Helper T cell (primary cell): ENCODE data around the genes UGT1A4 and ARL4C.

- PRO-cap, 2 experiments: no peak in any of the 2 experiments
These were observed at the start of gene UGT1A4 for GRCh38 chr2:233718395-233718986. UGT1A4 (plus strand) TSS chr2:233718736.

DNA sequence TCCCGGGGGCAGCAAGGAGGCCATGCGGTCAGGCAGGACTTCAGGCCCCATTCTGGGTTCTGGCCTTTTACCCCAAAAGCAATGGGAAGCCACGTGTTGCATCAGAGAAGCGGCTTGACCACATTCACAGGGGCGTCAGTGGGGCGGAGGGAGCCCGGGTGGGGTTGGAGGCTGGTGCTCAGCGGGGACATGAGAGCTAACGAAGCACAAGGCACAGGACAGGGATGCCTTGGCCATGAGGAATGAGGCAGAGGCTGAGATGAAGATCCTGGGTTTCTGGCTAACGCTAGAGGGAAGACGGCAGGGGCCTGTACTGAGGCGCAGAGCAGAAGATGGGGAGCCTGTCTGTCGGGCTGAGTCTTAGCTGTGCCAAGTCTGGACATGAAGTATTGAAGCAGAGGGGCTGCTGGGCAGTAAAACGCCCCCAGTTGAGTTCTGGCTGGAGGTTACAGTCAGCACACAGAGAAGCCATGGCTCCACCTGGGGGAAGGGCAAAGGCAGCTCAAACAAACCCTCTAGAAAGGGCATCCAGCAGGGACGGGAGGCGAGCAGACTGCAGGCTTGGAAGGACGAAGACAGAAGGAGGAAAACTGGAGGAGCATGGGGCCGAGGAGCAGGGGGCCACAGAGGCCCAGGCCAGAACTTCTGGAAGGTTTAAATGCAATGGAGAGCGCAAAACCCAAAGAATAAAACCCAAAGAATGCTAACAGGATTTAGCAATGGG is 5.8 kb downstream of the HJURP start:
- PRO-cap, 2 experiments: no peak in any of the 2 experiments

- PRO-cap, 2 experiments: no peak in any of the 2 experiments
These were observed 18.1 kb upstream of the SPP2 start for GRCh38 chr2:234032324-234032883.

GRCh38 chr2:234307639-234307984 is 189.3 kb downstream of the ARL4C start:
- PRO-cap, 2 experiments: no peak in any of the 2 experiments

GRCh38 chr2:234372929-234373404 is 123.9 kb downstream of the ARL4C start:
- PRO-cap, 2 experiments: no peak in any of the 2 experiments

- PRO-cap, 2 experiments: no peak in any of the 2 experiments
These were observed 119.0 kb downstream of the ARL4C start for GRCh38 chr2:234377565-234378677.

DNA sequence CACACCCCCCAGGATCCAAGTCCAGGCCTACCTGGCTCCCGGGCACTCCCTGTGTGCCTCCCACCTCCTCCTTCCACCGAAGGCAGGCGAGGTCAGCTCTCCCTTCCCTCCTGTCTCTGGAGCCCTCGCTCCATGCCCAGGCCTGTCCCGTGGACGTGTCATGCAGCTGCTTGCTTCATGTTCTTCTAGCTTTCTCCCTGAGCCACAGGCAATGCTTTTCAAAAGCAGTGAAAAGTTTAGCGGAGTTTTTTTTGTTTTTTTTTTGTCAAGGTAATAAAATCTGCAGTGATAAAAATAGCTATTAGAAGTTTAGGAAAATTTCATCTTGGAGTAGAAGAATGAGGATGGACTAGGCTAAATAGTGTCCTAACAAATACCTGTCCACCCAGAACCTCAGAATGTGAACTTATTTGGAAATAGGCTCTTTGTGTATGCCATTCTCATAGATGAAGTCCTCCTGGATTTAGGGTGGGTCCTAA is 50.0 kb downstream of the ARL4C start:
- PRO-cap, 2 experiments: peak in 1 of 2 experiments; most common plus-strand start position 276 of the sequence (in 1); most common minus-strand start position 196 of the sequence (in 1)

DNA sequence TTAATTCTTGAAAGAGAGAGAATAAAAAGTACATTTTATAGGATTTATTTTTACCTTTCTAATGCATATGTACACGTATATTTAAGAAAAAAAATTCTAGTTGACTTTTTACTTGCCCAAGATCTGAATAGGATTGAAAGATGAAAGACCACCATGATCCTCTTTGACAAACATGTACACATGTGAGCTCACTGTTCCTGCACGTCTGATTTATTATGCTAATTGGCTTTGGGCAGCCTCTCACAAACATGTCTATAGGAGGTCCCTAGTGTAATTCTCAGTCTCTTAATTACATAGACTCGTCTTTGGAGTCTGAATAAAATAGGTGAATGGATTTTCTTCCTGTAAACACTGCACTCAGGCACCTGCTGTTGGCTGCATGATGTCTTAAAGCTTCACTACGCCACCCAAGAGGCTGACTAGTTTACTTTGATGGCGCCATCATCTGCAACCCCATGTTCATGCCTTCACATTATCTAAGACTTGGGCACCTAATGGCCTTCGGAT is 46.1 kb downstream of the ARL4C start:
- PRO-cap, 2 experiments: peak in 1 of 2 experiments; most common plus-strand start position 356 of the sequence (in 1)

DNA sequence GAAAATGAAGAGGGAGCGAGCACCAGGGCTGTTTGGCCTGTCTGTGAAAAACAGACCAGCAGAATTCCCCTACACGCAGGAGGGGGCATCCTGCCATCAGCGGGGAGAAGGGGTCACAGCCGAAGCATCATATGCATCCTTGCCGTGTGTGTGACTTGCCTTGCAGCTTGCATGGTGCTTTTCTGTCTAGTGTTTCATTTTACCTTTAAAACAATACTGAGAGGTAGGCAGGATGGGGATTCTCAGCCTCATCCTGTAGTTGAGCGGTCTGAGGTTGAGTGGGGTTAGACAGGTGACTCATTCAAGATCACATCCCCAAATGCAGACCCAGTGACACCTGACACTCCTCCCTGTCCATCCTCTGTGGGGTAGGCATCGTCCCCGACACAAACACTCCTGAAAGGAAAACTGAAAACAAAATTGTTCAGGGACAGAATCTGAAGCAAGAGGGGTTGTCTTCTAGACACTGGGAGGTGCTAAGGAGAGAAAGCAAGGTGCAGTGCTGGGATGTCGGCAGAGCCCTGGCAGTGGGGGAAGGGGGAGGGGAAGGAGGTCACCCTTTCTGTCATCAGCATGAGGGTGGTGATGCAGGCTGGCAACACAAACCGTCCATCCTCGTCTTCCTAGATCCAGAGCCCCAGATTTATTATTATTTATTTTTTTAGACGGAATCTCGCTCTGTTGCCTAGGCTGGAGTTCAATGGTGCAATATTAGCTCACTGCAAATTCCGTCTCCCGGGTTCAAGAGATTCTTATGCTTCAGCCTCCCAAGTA is 7.8 kb downstream of the ARL4C start:
- PRO-cap, 2 experiments: peak in 2 of 2 experiments; most common plus-strand start position 197 of the sequence (in 1); most common minus-strand start position 152 of the sequence (in 2)

DNA sequence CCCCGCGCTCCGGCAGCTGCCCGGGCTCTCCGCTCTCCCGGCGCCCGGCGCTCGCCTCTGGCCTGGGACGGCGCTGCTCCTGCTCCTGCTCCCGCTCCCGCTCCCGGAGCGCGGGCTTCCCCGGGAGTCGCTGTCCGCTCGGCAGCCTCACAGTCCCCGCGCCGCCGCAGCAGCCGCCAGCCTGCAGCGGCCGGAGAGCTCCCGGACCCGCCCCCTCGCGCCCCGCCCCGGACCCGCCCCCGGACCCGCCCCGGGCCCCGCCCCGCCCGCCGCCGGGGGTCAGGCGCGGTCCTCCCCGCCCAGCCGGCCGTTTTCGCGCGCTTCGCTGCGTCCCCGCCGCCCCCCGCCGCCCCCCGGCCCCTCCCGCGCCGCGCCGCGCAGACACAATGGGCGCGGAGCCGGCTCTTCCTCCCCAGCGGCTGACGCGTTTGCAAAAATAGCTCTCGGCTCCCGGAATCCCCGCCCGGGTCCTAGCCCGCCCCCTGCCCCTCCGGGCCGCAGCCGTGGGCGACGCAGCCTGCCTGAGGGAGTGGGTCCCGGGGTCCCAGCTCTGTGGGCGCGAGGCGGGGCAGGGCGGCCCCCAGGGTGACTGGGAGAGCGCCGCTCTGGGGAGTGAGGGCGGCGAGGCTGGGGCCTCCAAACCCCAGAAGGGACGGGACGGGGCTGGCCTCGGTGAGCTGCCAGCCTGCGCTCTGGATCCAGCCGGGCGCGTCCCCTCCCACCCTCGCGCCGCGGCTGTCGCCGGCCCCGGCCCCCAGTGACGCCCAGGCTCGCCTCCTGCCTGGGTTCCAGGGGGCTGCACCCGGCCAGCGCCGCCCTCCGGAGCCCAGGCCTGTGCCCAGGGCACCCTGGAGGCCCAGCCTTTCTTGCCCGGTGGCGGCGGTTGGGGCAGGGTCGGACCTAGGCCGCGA is at the start of gene ARL4C:
Gene ARL4C, minus strand, starts transcription at position 183 of the 911 bp plus-strand sequence.
- PRO-cap, 2 experiments: peak in 2 of 2 experiments; most common plus-strand start position 498 of the sequence (in 1); most common minus-strand start position 160 of the sequence (in 1)

GRCh38 chr2:234982727-234983529 is 31.1 kb downstream of the SH3BP4 start:
- PRO-cap, 2 experiments: no peak in any of the 2 experiments

- PRO-cap, 2 experiments: no peak in any of the 2 experiments
These were observed 74.2 kb downstream of the SH3BP4 start for GRCh38 chr2:235025869-235026566.

GRCh38 chr2:235050678-235051795 is 99.2 kb downstream of the SH3BP4 start:
- PRO-cap, 2 experiments: no peak in any of the 2 experiments

GRCh38 chr2:235054459-235055800 is 103.1 kb downstream of the SH3BP4 start:
- PRO-cap, 2 experiments: no peak in any of the 2 experiments

GRCh38 chr2:235494394-235495014 is 661 bp downstream of the AGAP1 start:
- PRO-cap, 2 experiments: no peak in any of the 2 experiments

GRCh38 chr2:235518248-235518901 is 24.5 kb downstream of the AGAP1 start:
- PRO-cap, 2 experiments: no peak in any of the 2 experiments

GRCh38 chr2:235551937-235552652 is 58.3 kb downstream of the AGAP1 start:
- PRO-cap, 2 experiments: no peak in any of the 2 experiments

- PRO-cap, 2 experiments: no peak in any of the 2 experiments
These were observed 94.8 kb downstream of the AGAP1 start for GRCh38 chr2:235588443-235589217.

DNA sequence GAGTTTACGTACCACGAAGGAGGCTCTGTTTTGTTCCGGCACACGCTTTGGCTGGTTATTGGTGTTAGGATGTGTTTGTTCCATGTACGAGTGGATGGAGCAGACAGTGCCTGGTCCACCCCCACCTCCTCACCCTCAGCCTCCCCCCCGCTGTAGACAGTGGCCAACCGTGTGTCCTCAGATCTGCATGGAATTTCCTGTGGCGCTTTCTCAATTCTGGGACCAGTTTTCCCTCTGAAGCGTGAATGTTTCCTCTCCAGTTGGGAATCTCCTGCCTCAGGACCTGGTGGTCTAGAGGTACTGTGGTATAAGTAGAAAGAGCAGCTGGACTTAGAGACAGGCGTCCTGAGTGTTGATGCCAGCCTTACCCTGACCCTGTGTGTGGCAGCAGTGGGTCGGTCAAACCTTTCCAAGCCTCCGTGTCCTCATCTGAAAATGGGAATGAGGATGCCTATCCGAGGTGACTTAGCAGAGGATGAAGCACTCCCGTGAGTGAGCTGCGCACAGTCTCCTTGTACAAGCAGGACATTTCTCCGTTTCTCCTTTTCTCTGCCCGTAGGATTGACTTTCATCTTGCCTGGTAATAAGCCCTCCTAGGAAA is 141.1 kb downstream of the AGAP1 start:
- PRO-cap, 2 experiments: no peak in any of the 2 experiments

GRCh38 chr2:235666533-235666839 is 172.6 kb downstream of the AGAP1 start:
- PRO-cap, 2 experiments: no peak in any of the 2 experiments